Omental fat pad (tissue), 4 donors: Measurements from ENCODE around the gene GNRH2.

- PRO-cap = no peak
- RAMPAGE, long total RNA, 4 experiments = no peak in any of the 4 experiments
Observed at GRCh38 chr20:2129429-2129949, 27.9 kb downstream of the STK35 start.

DNA sequence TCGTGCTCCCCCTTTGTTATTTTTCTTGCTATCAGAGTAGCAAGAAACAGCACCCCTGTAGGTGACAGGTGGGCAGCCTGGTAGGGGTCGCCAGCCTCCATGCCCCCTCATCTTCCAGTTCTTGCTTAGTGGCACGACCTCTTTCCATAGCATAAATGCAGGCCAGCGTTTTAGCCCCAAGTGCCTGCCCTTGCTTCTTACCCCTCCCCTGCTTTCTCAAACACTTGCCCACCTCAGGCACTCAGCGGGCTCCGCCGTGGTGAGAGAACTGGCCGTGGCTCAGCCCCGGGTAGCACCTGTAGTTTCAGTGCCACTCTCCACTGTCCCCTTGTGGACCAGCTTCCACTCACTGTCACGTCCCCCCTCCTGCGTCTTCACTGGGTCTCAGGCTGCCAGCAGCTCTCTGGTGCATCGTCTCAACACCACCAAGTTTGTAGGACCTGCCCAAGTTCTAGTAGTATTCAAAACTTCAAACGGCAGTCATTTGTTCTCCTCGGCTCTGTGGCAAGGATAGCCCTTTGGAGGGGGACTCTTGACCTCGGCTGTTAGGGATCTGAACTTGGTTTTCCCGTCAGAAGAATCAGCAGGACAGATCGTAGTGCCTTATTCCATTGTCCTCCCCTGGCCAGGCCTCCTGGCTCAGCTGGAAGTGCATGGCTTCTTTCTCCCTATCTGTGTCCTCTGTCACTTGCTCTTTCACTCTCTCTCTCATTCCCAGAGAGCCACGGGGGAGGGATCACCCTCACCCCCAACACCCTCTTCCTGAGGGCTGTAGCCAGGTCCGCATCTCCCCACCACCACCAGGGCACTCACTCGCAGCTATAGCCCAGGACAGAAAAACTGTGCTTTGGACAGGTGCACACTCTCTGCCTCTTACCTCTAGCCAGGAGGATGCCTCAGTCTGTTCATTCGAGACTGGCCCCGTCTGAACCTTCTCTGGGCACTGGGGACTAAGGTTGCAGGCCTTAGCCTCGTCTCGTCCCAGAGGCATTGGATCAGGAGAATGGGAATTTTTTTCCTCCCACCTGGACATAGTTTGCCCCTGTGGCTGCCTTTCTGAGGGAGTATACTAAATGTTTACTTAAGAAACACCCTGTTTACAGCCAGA is 44.7 kb downstream of the STK35 start:
- PRO-cap = no peak
- RAMPAGE, long total RNA, 4 experiments = no peak in any of the 4 experiments

- PRO-cap = no peak
- RAMPAGE, long total RNA, 4 experiments = no peak in any of the 4 experiments
Observed at GRCh38 chr20:2255491-2256319, 40.1 kb upstream of the TGM3 start.

GRCh38 chr20:2314710-2315637 is 19.2 kb downstream of the TGM3 start:
- PRO-cap = no peak
- RAMPAGE, long total RNA, 4 experiments = no peak in any of the 4 experiments

- PRO-cap = no peak
- RAMPAGE, long total RNA, 4 experiments = no peak in any of the 4 experiments
Observed at GRCh38 chr20:2439075-2439640, 31.4 kb downstream of the SNRPB start.

GRCh38 chr20:2599571-2600195 is 52.7 kb upstream of the NOP56 start:
- PRO-cap = no peak
- RAMPAGE, long total RNA, 4 experiments = no peak in any of the 4 experiments

DNA sequence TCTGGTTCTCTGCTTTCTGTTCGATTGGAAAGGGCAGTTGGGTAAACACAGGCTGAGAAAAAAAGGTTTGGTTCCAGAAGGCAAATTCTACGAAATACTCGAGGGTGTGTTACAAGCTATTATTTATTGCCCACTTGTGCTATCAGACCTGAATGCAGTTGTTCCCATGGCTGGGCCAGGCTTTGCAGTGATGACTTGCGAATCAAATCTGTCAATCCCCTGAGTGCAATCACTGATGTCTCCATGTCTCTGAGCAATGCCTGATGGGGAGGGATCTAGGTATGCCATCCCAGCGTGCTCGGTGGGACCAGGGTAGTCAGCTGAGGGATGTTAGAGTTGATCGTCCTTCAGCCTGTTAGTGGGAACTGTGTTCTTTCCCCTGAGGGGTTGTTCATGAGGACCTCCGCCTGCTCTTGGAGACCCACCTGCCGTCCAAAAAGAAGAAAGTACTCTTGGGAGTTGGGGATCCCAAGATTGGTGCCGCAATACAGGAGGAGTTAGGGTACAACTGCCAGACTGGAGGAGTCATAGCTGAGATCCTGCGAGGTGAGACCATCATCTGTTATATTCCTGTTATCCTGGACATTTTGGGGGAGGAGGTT is 1.7 kb downstream of the NOP56 start:
- PRO-cap = no peak
- RAMPAGE, long total RNA, 4 experiments = no peak in any of the 4 experiments

DNA sequence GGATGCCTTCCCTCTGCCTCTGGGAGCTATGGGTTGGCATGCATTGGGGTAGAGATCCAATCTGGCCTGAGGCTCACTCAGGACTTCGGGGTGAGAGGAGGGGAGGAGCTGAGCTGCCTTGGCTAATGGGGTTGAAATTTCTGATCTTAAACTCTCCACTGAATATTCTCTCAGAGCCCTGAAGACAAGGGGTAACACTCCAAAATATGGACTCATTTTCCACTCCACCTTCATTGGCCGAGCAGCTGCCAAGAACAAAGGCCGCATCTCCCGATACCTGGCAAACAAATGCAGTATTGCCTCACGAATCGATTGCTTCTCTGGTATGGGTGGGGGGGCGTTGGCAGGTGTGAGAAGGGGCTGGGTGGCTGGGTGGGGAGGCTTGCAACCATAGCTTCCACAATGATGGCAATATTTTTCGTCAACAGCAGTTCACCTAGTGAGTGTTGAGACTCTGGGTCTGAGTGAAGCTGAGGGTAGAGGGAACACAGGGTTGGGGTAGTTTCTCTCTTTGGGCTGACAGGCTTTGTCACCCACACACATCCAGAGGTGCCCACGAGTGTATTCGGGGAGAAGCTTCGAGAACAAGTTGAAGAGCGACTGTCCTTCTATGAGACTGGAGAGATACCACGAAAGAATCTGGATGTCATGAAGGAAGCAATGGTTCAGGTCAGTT is 3.9 kb downstream of the NOP56 start:
- PRO-cap = no peak
- RAMPAGE, long total RNA, 4 experiments = no peak in any of the 4 experiments

- PRO-cap = no peak
- RAMPAGE, long total RNA, 4 experiments = no peak in any of the 4 experiments
Observed at GRCh38 chr20:2657400-2658212, 5.2 kb downstream of the NOP56 start.

DNA sequence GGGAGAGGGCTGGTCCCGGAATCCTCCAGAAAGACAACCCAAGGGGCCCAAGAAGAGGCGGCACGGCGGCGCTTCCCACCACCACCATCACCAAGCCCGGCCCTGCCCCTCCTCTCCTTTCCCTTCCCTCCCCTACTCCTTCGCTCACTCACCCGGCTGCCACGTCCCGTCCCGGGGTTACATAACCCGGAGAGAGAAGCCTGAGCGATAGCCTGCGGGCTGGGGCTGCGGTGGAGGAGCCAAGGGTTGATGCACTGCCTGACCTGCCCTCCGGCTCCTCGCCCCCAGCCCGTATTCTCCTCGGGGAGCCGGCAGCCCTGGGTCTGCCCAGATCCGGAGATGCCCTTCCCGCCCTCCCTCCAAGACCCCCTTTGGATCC is 4.5 kb upstream of the CPXM1 start:
- PRO-cap = no peak
- RAMPAGE, long total RNA, 4 experiments = no peak in any of the 4 experiments

GRCh38 chr20:2870395-2870824 is 2.9 kb upstream of the PTPRA start:
- PRO-cap = no peak
- RAMPAGE, long total RNA, 4 experiments = no peak in any of the 4 experiments

DNA sequence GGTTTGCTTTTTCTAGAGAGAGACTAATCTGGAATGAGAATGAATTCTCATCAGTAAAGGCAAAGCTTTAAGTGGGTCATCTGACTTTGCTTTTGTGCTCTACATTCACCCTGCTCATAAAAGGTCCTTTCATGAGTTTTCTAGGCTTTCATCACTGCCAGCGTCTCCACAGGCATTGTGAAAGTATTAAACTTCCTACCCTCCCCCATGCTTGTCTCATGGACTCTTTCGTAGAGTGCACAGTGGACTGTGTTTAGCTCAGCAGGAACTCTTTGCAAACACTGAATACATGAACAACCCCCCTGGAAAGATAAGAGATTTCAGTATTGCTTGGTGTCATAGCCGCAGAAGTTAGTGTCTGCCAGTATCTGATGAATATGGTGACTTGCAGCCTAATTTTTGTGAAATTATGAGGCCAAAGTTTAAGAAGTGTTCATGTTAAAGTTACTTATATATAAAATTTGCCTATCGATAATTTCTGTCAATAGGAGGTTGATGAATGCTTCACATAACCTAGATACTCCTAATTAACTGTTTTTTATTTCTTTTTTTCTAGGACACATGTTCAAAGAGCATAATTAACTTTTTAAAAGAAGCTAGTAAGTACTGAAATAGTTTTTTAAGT is 74.3 kb downstream of the PTPRA start:
- PRO-cap = no peak
- RAMPAGE, long total RNA, 4 experiments = no peak in any of the 4 experiments

DNA sequence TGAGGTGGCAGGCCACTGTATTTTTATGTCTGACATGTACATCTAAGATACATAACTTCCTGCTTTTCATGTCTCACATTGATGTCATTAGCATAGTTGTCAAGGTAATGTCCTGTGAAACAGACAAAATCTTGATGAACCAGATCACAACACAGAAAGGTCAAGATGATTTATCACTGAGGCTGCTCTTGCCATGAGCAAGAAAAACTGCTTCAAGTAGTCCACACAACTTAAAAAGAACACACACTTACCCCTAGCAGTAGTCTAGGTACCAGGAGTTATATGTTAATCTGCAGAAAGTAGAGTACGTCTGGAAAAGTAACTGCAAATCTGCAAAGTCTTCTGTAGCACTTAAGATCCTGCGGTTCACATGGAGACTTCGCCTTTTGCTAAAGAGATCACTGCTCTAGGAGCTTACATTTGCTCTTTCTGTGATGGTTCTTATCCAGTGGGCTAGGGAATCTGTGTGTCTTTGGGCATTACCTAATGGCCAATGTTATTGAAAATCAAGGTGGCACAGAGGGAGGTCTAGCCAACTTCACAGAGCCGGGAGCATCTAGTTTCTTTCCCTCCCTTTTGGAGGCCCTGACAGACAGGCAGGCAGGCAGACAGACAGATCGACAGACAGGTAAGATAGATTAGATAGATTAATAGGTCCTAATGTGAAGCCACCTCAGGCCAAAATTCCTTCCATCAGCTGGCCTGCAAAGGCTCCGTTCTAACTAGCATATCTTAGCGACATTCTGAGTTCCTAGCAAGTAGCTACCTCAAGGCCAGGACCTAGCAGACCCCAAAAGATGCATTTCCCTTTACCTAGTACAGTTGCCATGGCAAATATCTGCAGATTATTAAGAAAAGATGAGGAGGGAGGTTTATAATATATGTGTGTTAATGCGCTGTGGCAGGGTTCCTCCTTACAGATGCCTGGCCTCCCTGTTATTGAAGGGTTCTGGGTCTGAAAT is 49.8 kb upstream of the GNRH2 start:
- PRO-cap = no peak
- RAMPAGE, long total RNA, 4 experiments = no peak in any of the 4 experiments

DNA sequence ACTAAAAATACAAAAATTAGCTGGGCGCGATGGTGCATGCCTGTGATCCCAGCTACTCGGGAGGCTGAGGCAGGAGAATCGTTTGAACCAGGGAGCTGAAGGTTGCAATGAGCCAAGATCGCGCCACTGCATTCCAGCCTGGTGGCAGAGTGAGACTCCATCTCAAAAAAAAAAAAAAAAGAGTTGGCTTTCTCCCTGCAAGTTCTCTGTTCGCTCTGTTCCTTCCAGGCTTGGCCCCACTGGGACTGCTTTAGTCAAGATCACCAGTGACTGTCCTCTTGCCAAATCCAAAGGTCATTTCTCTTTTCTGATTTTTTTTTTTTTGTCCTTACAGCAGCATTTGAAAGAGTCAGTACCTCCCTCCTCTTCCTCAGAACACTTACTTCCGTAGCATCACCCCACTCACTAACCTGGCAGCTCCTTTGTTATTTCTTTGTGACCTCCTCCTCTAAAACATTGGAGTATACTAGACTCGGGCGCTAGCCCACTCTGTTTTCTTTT is 10.8 kb upstream of the GNRH2 start:
- PRO-cap = no peak
- RAMPAGE, long total RNA, 4 experiments = no peak in any of the 4 experiments

GRCh38 chr20:3043149-3044006 is at the start of gene GNRH2:
Gene GNRH2, plus strand, starts transcription at chr20:3043622.
- PRO-cap = no peak
- RAMPAGE, long total RNA, 4 experiments = no peak in any of the 4 experiments

GRCh38 chr20:3092501-3093399 is 8.2 kb upstream of the AVP start:
- PRO-cap = no peak
- RAMPAGE, long total RNA, 4 experiments = no peak in any of the 4 experiments

DNA sequence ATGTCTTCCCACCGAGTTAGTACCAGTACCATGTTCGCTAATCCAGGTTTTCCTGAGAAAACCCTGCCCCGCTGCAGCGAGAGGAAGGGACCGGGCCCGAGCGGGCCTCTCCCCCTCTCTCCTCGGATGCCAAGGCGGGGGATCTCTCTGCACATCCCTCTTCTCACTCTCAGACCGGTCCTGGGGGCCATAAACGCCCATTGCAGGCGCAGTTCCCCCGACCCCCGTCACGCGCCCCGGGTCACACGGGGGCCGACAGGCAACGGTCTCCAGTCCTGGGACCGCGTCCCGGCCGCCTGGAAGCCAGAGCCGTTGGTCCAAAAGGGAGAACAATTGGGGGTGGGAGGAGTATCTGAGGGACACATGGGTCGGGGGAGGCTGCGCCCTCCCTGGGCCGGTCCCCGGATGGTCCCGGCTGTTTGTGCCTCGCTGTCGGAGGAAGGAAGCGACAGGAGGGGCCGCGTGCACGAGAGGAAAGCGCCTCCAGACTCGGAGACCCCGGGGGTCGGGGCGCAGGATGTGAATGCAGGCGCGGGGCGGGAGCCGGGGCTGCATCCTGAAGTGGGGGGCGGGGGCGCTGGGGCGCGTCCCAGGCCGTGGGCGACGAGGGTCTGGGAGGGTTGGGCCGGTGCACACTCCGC is 1.0 kb downstream of the SLC4A11 start:
- PRO-cap = no peak
- RAMPAGE, long total RNA, 4 experiments = no peak in any of the 4 experiments

GRCh38 chr20:3248649-3249054 is 9.7 kb upstream of the SLC4A11 start:
- PRO-cap = no peak
- RAMPAGE, long total RNA, 4 experiments = no peak in any of the 4 experiments

GRCh38 chr20:3307023-3307508 is 68.1 kb upstream of the SLC4A11 start:
- PRO-cap = no peak
- RAMPAGE, long total RNA, 4 experiments = no peak in any of the 4 experiments

DNA sequence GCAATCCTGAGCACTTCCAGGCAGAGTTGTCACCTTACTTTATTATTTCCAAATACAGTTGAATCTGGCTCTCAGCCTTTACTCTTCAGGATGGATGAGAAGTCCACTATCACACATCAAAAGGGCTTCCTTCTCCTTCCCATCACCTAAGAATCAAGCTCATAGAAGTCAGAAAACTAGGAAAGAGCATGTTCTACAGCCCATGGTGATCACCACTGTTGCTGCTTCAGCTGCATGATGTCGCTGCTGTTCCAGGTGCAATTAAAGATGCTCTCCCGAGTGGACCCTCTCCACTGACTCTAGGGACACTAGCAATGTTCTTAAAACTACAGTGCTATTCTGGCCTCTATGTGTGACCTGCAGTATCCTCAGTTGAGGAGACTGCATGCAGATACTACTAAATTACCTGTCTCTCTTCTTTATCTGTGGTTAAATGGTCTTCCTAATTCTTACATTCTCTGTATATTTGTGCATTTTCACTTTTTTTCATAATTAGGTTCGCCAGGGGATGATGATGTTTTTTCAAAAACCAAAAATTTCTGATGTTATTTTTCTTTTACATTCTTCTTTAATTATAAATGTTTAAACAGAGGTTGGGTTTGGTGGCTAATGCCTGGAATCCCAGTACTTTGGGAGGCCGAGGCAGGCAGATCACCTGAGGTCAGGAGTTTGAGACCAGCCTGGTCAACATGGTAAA is 52.6 kb downstream of the DNAAF9 start:
- PRO-cap = no peak
- RAMPAGE, long total RNA, 4 experiments = no peak in any of the 4 experiments